ENCODE data around the gene EGFLAM.

GRCh38 chr5:36689830-36690884 lies 83.8 kb downstream of the SLC1A3 start:
- PRO-cap: bidirectional peak, plus-strand start at chr5:36690089, minus-strand start at chr5:36690165; bidirectional peak, plus-strand start at chr5:36690581, minus-strand start at chr5:36690387
- RRBS, 2 experiments: under 1 to 1% methylated on average over 10 of the region's 48 CpGs

- PRO-cap: no peak
- RRBS, 2 experiments: no CpG with 5 or more reads among the region's 22 CpGs
Observed at GRCh38 chr5:36783120-36783686, 93.4 kb upstream of the NIPBL start.

GRCh38 chr5:36877911-36878694 lies 1.5 kb downstream of the NIPBL start:
- PRO-cap: no peak
- RRBS, 2 experiments: no CpG with 5 or more reads among the region's 11 CpGs

DNA sequence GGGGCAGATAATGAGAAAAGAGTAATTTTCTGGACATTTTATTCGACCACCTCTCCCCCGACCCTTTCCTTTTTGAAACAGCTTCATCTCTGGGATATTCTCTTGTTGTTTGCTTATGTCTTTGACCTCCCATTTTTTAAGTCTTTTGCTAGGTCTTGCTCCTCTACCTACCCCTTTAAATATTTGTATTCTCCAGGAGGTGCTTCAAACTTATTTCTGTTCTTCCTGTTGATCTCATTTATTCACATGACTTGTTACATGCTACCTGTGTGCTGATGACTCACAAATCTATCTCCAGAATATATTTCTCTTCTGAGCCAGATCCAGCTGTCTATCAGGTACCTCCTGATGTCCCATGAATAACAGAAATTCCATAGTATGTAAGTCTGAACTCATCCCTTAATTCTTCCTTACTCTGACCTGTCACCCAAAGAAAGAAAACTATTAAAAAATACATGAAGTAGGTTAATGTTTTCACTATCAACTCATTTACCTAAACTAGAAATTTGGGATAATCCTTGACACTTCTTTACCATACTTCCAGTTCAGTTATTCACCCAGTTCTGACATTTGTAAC lies 11.0 kb downstream of the NIPBL start:
- PRO-cap: no peak
- RRBS, 2 experiments: no CpG with 5 or more reads among the region's 2 CpGs

DNA sequence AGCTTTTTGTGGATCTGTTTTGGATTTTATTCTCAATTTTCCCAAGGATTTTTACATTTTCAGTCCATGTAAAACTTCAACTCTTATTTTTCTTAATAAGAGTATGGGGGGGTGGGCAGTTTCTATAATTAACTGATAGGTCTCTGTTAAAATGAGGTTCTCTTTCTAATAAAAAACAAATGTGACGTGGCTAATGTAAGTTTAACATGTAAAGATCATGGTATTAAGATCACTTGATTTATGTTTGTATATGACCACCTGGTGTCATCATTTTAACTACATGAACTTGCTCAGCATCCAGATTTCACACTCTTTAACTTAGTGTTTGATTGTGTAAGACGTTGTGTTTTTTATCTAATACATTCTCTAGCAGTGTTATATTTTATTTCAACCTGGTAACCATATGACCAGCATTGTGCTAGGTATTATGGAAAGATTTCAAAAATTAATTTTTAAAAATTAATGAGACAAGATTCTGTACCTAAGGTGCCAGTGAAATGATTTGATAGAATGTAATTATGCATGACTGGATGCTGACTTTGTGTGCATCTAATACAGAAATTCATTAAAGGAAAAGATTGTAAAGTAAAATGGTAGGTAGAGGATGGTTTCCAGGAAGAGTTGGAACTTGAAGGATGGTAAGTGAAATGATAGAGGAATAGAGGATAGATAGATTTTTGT lies 57.4 kb downstream of the NIPBL start:
- PRO-cap: no peak
- RRBS, 2 experiments: no CpG with 5 or more reads among the region's 2 CpGs

DNA sequence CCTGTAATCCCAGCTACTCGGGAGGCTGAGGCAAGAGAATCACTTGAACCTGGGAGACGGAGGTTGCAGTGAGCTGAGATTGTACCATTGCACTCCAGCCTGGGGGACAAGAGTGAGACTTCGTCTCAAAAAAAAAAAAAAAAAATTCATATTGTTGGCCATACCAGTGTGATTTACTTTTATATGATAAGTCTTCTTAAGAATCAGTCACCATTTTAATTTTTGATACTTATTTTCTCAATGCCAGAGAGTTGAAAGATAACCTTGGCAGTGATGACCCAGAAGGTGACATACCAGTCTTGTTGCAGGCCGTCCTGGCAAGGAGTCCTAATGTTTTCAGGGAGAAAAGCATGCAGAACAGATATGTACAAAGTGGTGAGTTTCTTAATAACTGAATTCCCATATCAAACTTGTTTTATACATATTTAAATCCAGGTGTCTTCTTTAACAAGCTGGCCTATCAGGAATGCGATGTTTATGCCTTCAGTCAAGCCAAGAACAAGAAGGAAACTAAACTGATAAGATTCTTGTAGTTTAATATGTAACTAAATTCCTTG lies 81.4 kb downstream of the NIPBL start:
- PRO-cap: no peak
- RRBS, 2 experiments: no CpG with 5 or more reads among the region's 5 CpGs

DNA sequence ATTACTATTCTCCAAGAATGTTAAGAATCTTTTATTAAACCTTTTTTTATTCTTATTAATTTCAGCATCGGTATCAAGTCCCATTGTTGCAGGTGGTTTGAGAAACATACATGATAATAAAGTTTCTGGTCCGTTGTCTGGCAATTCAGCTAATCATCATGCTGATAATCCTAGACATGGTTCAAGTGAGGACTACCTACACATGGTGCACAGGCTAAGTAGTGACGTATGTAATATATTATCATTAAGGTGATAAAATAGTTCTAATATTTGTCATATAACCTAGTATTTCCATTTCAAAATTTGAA lies 94.2 kb downstream of the NIPBL start:
- PRO-cap: no peak
- RRBS, 2 experiments: no CpG with 5 or more reads among the region's 3 CpGs

GRCh38 chr5:37015958-37016336 lies 139.4 kb downstream of the NIPBL start:
- PRO-cap: no peak

GRCh38 chr5:37072038-37072481 lies 177.1 kb downstream of the CPLANE1 start:
- PRO-cap: no peak

GRCh38 chr5:37182965-37183545 lies 66.1 kb downstream of the CPLANE1 start:
- PRO-cap: no peak
- RRBS, 2 experiments: no CpG with 5 or more reads among the region's 2 CpGs

- PRO-cap: no peak
- RRBS, 2 experiments: no CpG with 5 or more reads among the region's 15 CpGs
Observed at GRCh38 chr5:38257370-38257677, 1.0 kb upstream of the EGFLAM start.

- PRO-cap: bidirectional peak, plus-strand start at chr5:38258559, minus-strand start at chr5:38258440; bidirectional peak, plus-strand start at chr5:38258899, minus-strand start at chr5:38258856; bidirectional peak, plus-strand start at chr5:38258971, minus-strand start at chr5:38258961
- RRBS, 2 experiments: under 1 to 3% methylated on average over 26 to 34 of the region's 83 CpGs
Observed at GRCh38 chr5:38258278-38259428, at the start of gene EGFLAM. Gene EGFLAM, plus strand, starts transcription at chr5:38258559.

DNA sequence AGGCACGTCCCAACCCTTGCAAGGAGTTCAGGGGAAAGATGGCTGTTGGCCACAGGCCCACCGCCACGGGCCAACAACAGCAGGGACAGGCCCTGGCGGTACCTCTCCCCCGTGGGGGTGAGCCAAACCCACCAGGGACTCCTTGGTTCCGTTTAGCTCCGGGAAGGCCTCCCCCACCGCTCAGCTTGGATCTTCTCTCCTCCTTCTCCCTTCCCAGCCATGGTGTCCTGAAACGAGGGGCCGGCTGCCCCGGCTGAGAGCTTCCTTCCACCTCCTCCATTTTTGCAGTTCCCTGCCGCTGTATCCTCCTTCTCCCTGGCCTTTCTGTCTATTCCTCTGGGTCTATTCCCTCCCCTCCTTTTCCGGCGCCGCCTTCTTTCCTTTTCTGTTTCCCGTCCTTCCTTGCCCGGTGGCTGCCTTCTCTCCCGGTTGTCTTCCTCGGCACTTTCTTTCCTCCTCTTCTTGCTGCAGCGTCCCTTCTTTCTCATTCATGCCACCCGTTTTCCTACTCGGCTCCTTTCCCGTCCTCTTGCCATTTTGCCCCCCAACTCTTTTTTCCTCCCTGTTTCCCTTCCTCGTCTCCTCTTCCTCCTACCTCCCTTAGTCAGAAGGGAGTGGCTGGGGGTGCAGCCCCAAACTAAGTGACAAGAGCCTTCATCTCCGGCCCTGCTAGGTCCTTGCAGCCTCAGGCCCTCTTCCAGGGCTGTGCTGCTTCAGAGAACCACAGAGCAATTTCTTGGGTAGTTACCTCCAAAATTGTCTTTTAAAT lies 110.3 kb downstream of the LIFR start:
- PRO-cap: no peak
- RRBS, 2 experiments: 95 to 100% methylated on average over 2 of the region's 25 CpGs

GRCh38 chr5:38466039-38467234 lies 90.0 kb downstream of the LIFR start:
- PRO-cap: no peak
- RRBS, 2 experiments: no CpG with 5 or more reads among the region's 31 CpGs

- PRO-cap: no peak
- RRBS, 2 experiments: no CpG with 5 or more reads among the region's 8 CpGs
Observed at GRCh38 chr5:38494012-38494476, 62.4 kb downstream of the LIFR start.

DNA sequence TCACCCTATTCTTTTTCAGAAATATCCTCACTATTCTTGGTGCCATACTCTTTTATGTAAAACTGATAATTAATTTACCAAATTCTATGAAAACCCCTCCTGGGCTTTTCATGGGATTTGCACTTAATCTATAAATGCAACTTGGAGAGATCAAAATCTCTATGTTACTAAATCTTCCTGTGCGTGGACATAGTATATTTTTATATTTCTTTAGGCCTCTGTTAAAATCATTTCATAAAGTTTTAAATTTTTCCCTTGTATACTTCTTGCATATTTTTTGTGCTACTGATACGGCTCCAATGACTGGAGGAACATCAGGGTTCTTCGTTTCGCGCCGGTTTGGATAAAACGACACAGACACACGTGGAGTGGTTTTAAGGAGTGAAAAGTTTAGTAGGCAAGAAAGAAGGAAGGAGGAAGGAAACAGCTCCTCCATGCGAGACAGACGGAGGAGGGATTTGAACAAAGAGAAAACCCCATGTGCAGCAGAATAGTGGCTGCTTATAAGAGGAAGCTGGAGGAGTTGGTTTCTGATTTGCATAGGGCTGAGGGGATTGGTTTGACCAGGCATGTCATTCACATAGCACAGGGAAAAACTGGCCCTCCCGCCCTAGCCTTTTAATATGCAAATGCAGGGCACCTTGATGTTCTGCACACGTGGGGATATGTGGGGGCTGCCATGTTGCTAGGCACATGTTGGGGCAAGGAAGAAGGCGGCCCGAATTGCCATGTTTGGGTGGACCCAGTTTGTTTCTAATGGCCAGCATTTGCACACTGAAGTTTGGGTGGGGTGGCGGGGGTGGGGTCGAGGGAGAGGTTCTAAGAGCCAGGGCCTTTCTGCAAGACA lies 42.0 kb downstream of the OSMR start:
- PRO-cap: no peak
- RRBS, 2 experiments: no CpG with 5 or more reads among the region's 16 CpGs

DNA sequence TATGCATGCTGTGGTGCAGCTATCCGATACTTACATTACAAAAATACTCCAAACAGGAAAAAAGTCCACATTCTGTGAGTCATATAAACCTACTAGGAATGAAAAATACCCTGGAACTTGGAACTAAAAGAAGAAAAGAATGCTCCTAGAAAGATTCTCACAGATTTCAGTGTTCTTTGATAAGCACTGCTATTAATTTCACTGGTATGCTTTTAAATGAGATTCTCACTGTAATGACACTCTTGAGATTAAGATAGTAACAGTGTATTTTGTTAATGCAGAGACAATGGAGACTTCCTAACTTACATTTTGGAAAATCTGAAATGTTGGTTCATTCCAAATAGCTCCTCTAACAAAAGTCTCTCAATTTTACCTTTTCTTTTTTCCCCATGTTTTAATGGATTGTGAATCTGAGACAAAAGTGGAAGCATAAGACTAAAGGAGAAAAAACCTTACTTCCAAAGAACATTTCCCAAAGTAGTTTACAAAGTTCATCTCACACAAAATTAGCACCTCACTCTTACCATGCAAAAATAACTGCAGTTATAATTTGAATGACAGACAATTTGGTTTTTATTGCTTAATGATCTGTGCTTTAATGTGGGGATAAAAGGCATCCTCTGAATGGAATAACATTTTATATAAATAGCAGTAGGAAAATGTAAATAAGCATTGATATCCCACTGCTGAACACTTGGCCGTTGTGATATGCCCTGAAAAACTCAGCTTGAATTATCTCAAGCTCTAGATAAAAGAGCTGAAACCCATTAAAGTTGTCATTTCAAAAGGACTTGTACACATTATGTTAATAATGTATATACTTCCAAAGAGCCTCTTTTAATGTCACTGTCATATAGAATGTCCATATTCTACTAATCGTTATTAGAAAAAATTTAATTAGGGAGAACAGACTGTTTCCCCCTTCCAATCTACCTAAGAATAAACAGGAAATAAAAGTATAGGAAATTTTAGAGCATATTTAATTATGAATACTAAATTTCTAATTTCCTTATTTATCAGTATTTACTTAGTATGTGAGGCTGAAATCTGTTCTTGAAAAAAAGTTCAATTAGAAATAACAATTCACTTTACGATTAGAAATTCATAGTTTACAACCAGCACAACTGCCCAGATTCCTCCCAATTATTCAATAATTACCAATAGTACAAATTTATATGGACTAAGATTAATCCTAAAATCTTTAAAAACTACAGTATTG lies 93.1 kb downstream of the OSMR start:
- PRO-cap: no peak
- RRBS, 2 experiments: no CpG with 5 or more reads among the region's 4 CpGs

DNA sequence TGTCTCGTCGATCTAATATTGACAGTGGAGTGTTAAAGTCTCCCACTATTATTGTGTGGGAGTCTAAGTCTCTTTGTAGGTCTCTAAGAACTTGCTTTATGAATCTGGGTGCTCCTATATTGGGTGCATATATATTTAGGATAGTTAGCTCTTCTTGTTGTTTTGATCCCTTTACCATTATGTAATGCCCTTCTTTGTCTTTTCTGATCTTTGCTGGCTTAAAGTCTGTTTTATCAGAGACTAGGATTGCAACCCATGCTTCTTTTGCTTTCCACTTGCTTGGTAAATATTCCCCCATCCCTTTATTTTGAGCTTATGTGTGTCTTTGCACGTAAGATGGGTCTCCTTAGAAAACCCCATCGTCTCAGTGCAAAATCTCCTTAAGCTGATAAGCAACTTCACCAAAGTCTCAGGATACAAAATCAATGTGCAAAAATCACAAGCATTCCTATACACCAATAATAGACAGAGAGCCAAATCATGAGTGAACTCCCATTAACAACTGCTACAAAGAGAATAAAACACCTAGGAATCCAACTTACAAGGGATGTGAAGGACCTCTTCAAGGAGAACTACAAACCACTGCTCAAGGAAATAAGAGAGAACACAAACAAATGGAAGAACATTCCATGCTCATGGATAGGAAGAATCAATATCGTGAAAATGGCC lies 85.8 kb downstream of the RICTOR start:
- PRO-cap: no peak
- RRBS, 2 experiments: no CpG with 5 or more reads among the region's 5 CpGs

DNA sequence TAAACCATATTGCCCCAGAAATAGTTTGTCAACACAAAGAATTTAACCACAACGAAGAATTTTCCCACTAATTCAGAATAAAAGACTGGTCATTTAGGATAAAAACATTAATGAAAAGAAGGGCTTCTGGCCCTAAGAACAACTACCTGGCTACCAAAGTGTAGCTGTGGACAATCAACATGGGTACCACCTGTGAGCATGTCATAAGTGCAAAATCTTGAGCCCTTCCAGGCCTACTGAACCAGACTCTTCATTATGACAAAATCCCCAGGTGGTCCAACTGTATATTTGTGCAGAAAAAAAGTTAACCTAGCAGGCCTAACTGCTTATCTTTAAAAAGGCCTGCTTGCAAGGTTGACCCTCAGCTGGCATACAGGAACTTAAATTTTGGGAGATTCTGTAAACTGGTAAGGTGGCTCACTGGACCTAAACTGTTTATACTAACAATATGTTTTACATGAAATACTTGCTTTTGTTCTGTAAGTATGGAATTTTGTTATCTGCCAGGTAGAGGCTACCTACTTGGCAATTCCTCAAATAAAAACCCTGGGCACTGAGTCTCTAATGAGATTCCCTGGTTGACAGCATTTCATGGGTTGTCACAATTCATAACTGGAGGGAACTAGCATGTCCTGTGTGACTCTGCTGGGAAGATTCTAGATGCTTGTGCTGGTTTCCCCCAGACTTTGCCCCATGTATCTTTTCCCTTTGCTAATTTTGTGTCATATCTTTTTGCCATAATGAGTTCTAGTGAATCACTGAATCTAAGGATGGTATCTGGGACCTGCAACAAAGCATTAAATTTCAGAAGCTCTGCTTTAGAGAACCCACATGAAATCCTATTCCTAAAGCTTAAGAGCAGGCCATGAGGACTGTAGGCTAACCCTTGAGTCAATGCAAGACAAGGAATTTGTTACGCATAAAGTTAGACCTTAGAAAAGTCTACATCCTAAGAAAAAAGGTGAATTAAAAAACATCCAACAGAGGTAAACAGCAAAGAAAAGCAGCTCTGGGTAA lies 25.9 kb downstream of the RICTOR start:
- PRO-cap: no peak
- RRBS, 2 experiments: no CpG with 5 or more reads among the region's 2 CpGs

DNA sequence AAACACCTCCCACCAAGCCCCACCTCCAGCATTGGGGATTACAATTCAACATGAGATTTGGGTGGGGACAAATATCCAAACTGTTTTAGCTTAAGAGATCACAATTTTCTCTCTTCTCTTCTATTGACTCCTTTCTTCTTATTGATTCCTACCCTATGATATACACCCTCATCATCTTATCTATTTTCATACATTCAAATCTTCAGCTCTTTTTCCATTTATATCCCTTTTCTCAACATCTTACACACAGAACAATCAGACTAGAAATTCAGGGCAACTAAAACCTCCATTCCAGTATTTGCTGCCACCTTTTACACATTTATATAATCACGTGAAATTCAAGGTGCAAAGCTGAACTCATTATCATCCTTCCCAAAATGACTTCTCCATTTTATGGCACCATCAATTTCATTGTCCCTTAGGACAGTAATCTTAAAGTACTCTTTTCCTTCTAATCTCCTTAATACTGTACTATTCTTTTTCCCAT lies 6.8 kb downstream of the RICTOR start:
- PRO-cap: no peak
- RRBS, 2 experiments: no CpG with 5 or more reads among the region's 1 CpG